Metastatic Breast Carcinoma in the Brain (tissue), 10 donors: ENCODE measurements around the gene MGST2.

DNA sequence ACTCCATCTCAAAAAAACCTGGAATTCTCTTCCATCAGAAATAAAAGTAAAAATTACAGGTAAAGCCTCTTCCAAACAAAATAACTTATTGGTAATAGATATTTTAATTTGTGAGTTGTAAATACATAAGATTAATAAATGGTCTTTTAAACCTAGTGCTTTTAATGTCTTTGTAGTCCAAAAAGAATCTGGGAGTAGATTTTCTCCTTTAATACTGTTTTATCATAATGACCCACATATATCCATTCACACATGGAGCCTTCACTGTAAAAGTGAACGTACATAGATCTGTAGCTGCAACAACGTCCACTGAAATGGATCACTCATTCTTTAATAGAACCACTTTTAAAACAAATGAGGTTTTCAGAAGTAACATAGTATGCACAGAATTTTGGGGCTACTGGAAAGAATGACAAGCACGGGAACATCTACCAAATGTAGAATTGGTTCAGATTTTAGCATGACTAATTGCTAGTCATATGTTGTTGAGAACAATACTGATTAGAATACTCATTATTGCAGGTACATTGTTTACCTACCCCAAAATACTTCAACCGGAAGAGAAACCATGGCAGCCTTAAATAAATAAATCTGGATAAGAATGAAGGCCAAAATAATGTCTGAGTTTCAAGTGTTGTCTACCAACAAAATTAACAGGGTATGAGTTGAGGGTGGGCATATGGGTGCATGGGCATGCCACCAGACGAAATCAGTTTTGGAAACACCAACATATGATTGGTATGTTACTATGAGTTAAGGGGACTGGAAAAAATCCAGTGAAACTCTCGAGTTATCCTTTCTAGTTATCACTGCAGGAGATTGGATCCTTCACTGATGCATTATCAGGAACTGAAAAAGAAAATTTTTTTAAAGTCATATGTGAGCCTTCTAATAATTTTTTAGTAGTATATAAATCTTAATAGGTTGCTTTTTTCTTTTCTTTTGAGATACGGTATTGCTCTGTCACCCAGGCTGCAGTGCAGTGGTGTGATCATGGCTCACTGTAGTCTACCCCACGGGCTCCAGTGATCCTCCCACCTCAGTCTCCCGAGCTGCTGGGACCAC is 32.2 kb downstream of the NOCT start:
- PRO-cap, 10 experiments, result no peak in any of the 10 experiments

GRCh38 chr4:139266498-139267118 is 13.4 kb downstream of the MGARP start:
- PRO-cap, 10 experiments, result no peak in any of the 10 experiments

DNA sequence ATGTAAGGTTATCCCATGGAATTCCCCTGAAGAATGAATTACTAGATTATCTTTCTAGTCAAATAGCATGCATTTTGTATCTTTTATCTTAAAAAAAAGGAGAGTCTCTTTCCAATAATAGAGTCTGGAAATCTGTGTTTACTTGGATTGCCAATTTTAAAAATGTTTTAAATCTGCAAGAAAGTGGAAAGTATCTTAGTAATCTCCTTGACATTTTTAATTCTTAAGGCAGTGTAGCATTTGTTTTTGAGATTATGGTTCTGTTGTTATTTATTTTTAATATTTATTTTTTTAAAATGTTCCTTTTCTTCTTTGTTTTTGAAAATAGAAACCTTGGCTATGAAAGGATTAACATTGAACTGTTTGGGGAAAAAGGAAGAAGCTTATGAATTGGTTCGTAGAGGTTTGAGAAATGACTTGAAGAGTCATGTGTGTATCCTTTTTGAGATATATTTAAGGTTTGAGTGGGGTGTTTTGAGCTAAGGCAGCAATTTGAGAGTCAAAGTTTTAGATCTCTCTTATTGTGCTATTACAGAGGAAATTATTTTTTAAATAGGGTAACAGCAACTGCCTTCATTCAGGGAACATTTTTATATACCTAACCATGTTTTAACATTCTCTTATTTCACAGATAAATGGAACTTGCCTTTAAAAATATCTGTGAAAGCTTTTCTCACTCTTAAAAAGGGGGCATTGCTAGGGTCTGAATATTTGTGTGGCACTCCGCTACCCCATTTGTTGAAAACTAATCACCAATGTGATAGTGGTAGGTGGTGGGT is 34.4 kb upstream of the NDUFC1 start:
- PRO-cap, 10 experiments, result no peak in any of the 10 experiments

GRCh38 chr4:139359563-139360079 is 57.3 kb upstream of the NDUFC1 start:
- PRO-cap, 10 experiments, result no peak in any of the 10 experiments

DNA sequence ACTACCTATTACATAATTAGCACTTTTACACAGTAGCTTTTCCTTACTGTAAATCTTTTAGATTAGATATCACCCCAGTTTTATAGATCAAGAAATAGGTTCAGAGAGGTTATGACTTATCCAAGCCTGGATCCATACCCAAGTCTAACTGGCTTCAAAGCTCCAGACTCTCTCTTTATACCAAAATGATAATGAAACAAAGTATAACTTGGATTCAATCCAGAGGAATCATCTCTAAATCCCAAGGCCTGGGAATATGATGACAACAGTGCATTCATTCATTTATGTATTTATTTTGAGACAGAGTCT is 70.8 kb upstream of the RAB33B start:
- PRO-cap, 10 experiments, result no peak in any of the 10 experiments

DNA sequence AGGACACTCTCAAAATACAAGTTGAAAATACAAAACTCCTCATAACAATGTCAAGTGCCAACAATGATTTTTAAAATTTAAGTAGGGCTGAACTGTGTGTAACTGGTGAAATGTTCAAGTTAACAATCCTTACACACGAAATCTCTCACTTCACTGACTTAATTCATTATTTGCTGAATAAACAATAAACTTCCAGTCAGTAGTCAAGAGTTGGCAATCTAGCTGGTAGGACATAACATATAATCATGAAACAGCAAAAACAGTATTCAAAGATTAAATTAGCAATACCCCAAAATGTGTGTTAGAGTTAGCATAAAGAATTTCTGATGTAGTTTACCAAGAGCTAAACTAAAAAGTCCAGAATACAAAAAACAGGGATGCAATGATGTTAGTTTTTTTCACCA is 1.9 kb upstream of the RAB33B start:
- PRO-cap, 10 experiments, result no peak in any of the 10 experiments

- PRO-cap, 10 experiments, result peak in 10 of 10 experiments; most common plus-strand start chr4:139453540 (in 8); most common minus-strand start chr4:139453682 (in 8)
Measured at GRCh38 chr4:139453043-139454063, 568 bp upstream of the RAB33B start.

- PRO-cap, 10 experiments, result no peak in any of the 10 experiments
Measured at GRCh38 chr4:139592938-139593725, 37.1 kb upstream of the SETD7 start.

GRCh38 chr4:139665551-139666631 is at the start of gene MGST2:
MGST2 (plus strand) TSS chr4:139665819.
- PRO-cap, 10 experiments, result peak in 10 of 10 experiments; most common plus-strand start chr4:139665819 (in 8); most common minus-strand start chr4:139666249 (in 5)

DNA sequence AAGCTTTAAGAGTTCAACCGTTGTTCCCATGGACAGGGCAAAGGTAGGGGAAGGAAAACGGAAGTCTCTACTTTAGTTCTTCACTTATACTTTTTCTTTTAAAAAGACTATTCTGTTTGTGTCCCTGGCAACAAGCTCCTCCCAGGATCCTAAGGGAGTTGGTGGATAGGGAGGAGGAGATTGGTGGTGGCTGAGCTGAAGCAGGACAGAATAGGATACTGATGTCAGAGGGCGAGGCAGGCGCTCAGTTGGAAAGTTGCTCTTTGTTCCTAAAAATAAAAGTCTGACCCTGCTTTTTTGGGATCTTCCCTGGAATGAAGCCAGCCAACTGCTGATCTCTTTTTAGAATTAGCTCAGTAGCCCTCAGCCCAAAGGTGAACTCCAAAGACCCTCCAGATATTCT is 104.7 kb downstream of the MGST2 start:
- PRO-cap, 10 experiments, result no peak in any of the 10 experiments

DNA sequence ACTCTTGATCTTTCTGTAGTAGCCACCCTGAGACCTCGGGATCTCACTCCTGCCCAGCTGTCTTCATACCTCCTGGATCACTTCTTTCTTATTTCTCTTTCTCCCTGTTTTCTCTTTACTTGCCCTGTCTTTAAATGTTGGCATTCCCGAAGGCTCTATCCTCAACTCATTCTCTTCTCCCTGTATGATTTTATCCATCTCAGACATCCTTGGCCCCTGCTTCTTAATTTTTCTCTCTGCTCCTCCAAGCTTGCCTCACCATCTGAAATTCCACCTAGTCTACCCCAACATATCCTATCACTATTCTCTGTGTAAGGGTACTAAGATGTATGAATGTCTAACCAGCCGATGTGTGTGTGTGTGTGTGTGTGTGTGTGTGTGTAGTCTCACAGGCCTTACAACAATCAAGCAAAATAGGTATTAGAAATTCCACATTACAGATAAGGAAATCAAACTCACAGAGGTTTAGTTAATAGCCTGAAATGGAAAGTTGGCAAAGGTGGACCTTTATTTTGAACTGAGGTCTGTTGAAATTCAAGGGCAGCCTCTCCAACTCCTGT is 195.6 kb downstream of the MGST2 start:
- PRO-cap, 10 experiments, result no peak in any of the 10 experiments

DNA sequence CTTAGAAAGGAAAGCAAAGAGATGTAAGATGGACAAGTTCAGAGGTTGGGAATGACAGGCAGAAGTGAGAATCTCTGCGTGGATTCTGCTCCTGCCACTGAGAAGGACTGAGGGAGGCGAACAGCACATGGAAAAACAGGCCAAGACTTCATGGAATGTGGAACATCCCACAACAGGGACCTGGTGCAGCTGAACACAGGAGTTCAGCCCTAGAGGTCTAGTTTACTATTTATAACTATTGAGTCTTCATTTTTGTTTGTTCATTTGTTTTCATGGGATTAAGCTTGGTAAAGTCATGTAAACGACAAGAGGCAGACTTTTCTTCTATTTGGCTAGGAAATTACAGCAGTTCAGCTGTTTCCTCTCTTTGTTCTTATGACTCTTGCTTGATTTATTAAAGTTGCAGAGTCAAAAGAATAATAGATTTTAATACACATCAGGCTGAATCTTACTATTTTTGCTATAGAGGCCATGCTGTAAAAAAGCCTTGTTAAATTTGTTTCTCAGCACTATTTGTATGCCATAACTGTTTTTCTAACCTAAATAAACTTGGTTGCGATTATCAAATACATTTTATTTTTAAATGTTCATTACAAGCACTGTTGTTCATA is 234.4 kb downstream of the MAML3 start:
- PRO-cap, 10 experiments, result peak in 1 of 10 experiments; most common minus-strand start position 109 of the sequence (in 1)

- PRO-cap, 10 experiments, result no peak in any of the 10 experiments
Measured at GRCh38 chr4:139934078-139934786, 219.8 kb downstream of the MAML3 start.

GRCh38 chr4:139978592-139979081 is 175.3 kb downstream of the MAML3 start:
- PRO-cap, 10 experiments, result no peak in any of the 10 experiments

DNA sequence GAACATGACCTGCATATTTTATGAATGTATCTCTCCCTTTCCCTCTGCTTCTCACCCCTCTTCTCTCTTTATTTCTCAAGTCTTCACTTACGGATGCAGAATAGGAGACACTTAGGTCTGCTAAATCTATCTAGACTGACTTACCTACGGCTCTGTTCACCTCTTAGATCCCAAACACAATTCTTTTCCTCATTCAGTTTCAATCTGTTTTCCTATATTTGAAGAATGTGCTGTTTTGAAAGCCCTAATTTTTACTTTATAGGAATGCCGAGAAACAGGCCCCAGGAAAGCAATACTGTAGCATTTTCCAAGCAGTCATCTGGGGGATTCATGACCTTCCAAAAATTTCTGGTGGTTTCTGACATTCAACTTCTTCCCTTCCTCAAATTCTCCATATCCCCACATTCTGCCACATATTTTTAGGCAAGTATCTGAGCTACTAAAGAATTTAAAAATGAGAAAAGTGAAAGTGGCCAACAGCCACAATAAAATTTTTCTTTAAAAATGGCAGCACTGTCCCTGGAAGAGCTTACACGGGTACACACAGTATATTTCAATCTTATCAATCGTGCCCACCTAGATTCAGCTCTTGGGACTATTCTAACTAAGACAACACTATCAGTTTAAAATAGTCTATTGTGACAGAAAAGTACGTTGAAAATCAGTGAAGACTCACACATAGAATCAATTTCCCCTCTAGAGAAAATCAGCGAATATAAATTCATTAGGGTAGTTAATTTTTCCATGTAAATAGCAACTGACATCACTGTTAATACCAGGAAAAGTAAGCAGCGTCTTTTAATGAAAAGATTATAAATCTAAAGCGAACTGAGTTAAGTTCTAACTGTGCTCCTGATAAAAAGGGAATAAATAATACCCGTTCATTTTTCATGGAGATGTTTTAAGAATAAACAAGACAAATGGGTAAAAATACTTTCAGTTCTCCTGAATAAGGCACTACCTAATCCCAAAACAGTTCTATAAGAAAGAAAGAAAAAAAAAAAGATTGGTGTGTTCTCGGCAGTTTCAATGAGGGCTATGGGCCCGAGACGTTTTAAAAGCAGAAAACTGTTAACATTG is 110.5 kb downstream of the MAML3 start:
- PRO-cap, 10 experiments, result no peak in any of the 10 experiments

DNA sequence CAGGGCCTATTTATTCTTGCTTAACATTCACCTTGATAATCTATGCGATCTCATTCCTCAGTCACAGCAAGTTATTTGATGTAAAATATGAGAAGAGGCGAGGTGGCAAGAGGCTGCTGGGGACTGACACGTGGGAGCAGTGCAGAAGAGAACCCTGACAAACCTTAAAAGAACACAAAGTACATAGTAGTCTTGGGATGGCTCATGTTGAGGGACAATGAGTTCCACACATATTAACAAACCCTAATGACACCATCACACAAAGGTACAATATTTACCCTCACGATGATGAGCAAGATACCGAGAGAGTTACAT is 57.5 kb downstream of the MAML3 start:
- PRO-cap, 10 experiments, result no peak in any of the 10 experiments

DNA sequence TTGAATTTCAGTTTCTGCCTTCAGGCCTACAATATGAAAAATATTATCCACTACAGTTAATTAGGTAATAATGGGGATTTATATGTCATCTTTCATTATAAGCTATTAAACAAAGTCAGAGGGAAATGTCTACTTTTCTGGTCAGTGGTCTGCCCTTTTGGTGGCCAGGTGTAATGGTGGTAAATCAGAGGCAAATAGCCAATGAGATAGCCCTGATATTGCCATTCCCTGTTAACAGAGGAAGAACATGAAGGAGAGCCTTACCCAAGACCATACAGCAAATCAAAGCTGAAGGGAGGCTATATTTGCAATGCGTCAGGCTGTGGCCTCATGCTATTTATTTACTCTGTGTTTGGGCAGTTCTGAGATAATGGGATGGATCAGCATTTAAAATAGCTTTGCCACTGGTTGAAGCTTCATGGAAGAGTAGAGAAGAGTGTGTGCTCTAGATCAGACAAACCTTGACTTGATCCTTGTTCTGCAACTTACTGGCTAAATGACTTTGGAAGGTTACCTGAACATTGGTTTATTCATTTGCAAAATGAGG is 73.3 kb upstream of the MAML3 start:
- PRO-cap, 10 experiments, result peak in 1 of 10 experiments; most common minus-strand start position 276 of the sequence (in 1)

DNA sequence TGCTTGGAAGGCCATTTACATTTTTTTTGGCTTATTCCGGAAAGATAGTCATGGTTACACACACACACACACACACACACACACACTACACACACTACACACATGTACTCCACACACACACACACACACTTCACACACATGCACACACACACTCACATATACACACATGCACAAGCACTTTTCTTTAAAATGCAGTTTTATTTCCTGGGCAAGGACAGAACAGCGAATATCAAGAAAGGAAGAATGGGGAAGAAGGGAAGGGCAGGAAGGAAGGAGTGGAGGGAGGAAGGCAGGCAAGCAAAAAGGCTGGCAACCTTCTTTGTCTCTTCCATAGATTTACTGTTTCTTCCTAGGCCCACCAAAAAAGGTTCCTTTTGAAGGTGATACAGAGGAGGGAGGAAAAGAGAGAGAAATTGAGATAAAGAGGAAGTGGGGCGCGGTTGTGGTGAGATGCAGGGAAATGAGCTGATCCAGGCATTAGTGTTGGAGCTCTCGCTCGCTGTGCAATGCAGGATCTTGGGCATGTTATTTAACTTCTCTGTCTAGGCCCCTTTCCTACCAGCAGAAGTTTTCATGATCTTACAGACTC is 88.7 kb upstream of the MAML3 start:
- PRO-cap, 10 experiments, result no peak in any of the 10 experiments

DNA sequence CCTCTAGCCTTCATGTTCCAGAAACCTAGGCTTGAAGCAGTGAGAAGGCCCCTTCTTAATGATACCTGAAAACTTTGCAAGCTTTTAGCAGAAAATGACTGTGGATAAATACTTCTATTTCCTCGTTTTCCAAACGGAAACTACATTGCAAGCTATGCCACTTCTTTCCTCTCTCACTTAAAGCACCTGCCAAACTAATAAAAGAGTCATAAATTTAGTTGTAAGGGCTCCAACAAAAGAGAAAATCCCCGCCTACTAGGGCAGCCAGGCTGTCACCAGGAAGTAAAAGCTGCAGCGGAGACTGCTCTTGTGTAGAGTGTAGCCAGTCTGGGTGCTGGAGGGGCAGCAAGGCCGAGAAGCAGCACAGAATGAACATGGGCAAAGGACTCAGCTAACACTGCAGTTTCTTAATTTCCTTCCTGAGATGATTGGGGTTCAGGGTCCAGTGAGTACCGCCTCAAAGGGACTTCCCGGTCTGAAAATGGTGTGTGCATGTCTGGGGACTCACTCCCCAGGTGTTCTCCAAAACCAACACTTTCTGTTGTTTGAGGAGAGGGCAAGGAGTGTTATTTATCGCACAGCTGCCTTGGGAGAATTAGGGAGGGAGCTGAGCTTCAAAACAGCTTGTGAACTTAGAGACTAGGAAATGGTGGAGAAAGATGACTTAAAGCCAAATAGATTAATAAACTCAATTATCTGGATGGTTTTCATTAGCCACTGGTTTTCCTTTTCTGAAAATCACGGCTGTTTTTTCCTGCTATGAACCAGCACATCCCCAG is 89.4 kb upstream of the MAML3 start:
- PRO-cap, 10 experiments, result peak in 9 of 10 experiments; most common plus-strand start position 314 of the sequence (in 8); most common minus-strand start position 172 of the sequence (in 1)

- PRO-cap, 10 experiments, result peak in 3 of 10 experiments; most common plus-strand start chr4:140308726 (in 3); most common minus-strand start chr4:140308525 (in 2)
Measured at GRCh38 chr4:140308297-140308920, 65.0 kb upstream of the SCOC start.